ENCODE measurements around the genes ZMYM4, CLSPN, AGO4 and EVA1B.

DNA sequence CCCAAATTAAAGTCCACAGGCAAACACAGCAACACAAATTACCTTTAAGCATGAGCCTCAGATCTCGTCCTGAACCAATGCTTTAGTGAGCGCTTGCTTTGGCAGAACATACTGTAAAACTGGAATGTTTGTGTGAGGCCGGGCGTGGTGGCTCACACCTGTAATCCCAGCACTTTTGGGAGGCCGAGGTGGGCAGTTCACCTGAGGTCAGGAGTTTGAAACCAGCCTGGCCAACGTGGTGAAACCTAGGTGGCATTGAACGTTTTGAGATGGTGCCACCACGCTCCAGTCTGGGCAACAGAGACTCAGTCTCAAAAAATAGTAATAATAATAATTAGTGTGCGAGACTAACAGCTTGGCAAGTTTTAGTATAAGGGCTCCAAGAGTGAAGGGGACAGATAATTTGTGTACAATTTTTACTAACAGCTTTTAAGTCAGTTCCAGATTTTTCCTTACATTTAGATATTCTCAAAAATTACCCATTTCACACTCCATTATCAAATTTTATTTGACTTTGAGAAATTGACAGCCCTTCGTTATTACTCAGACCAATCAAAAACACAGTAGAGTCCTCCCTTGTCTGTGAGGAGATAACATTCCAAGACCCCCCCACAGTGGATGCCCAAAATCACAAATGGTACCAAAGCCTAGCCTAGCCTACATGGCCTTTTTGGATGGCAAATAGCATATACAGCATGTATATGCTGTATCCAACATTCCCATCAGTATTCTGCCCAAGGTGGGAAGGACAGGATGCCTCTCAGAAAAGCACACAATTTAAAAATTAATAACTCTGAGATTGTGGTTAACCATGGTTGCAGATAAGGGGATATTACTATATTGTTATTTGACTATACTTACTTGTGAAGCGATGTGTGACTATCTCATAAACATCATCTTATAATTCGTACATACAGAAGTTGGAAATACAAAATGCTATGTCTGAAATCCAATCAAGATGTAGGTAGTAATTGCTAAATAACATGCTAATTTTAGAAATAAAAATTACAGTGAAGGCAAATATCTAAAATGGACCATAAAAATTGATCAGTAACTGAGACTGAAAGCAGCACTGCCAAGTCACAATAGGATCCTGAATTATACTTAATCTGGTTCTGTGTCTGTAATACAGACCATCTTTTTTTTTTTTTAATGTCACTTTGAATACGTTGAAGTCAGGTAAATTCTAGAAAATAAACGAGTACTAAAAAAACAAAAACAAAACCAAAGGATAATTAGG is 17.4 kb downstream of the SFPQ start:
- CAGE, long polyA plus RNA: no peak
- RRBS: no CpG with 5 or more reads among the region's 14 CpGs

DNA sequence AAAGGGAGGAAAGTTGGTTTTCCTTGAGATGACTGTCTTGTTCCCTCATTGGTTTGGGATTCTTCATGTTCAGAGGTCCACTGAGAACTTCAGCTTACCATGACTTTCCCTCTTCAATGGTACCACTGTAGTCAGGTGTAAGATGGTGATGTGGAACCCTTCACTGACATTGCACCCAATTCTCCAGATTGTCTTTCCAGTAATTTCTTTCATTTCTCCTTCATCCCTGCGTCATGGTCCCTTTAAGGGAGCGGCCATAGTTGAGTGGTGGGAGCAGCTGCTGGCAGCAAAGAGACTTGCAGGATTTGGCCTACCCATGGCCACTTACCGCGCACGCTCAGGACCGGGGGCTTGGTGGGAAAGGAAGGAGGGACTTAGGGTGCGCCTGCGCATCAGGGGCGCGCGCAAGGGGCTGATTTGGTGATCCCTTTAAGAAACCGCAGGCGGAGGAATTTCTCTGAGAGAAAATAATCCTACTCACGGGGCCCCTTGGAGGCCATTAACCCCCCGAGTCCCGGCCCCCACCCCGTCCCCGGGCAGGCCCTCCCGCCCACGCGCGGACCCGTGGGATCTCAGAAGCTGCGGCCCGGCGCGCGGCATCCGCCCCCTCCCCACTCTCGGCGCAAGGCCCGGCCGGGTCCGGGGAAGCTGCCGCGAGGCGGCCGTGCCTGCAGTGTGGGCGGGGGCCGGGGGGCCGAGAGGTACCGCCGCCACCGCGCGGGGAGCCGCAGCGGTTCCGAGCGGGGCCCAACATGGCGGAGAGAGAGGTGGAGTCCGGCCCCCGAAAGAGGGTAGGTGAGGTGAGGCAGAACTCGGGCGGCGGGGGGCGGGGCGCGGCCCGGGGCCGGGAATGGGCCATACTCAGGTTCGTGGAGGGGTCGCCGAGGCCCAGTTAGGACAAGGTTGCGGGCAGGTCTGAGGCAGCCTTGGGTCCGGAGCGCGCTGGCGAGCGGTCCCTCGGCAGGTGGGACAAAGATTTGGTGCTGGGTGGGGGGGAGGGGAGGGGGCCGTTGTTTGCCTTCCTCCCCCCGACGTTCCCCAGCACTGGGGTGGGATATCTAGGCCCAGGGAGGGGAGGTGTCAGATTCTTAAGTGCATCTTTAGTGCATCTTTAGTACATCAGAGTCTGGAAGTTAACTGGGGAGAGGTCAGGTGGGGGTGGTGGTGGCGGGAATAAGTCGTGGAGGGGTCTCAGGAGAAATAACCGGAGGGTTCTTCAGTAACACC is at the start of gene ZMYM4:
Gene ZMYM4, plus strand, starts transcription at position 415 of the 1,227 bp plus-strand sequence.
- CAGE, long polyA plus RNA: no peak
- RRBS: under 1% methylated on average over 44 of the region's 77 CpGs

GRCh38 chr1:35319889-35320543 is 51.5 kb downstream of the ZMYM4 start:
- CAGE, long polyA plus RNA: no peak
- RRBS: no CpG with 5 or more reads among the region's 4 CpGs

GRCh38 chr1:35363280-35363658 is 94.8 kb downstream of the ZMYM4 start:
- CAGE, long polyA plus RNA: no peak
- RRBS: no CpG with 5 or more reads among the region's 1 CpG

GRCh38 chr1:35506288-35506887 is 50.8 kb downstream of the KIAA0319L start:
- CAGE, long polyA plus RNA: no peak
- RRBS: no CpG with 5 or more reads among the region's 3 CpGs

DNA sequence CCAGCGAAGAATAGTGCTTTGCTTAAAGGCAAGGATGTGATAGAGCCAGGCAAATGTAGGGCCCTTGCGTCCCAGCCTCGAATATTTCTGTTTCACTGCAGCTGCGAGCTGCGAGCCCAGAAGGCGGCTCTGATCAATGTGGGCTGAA is 244 bp upstream of the TFAP2E start:
- CAGE, long polyA plus RNA: no peak
- RRBS: no CpG with 5 or more reads among the region's 6 CpGs

DNA sequence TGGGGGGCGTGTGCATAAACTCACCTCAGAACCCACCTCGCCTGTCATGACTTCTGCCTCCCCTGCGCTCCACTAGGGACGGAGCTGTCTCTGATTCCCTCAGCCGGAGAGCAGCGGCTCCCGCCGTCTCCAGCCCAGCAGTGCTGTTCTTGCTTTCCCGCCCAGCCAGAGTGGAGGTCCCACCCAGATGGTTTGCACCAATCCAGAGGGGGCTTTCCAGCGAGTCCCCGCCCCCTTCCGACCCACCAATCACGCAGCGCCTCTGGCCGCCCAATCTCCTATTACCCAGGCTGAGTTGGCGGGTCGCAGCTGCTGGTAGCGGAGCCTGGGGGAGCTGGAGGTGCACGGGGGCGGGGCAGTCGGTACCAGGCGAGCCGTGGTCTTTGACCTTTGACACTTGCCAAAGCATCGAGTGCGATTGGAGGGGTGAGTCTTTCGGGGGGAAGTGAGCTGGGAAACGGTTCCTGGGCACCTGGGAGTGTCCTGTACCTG is at the start of gene CLSPN:
Gene CLSPN, minus strand, starts transcription at position 156 of the 492 bp plus-strand sequence.
- CAGE, long polyA plus RNA: no peak
- RRBS: no CpG with 5 or more reads among the region's 27 CpGs

GRCh38 chr1:35807853-35808257 is at the start of gene AGO4:
AGO4 (plus strand) TSS chr1:35808016.
- CAGE, long polyA plus RNA: no peak
- RRBS: 2% methylated on average over 40 of the region's 60 CpGs

GRCh38 chr1:35817455-35818146 is 9.8 kb downstream of the AGO4 start:
- CAGE, long polyA plus RNA: no peak
- RRBS: no CpG with 5 or more reads among the region's 3 CpGs

DNA sequence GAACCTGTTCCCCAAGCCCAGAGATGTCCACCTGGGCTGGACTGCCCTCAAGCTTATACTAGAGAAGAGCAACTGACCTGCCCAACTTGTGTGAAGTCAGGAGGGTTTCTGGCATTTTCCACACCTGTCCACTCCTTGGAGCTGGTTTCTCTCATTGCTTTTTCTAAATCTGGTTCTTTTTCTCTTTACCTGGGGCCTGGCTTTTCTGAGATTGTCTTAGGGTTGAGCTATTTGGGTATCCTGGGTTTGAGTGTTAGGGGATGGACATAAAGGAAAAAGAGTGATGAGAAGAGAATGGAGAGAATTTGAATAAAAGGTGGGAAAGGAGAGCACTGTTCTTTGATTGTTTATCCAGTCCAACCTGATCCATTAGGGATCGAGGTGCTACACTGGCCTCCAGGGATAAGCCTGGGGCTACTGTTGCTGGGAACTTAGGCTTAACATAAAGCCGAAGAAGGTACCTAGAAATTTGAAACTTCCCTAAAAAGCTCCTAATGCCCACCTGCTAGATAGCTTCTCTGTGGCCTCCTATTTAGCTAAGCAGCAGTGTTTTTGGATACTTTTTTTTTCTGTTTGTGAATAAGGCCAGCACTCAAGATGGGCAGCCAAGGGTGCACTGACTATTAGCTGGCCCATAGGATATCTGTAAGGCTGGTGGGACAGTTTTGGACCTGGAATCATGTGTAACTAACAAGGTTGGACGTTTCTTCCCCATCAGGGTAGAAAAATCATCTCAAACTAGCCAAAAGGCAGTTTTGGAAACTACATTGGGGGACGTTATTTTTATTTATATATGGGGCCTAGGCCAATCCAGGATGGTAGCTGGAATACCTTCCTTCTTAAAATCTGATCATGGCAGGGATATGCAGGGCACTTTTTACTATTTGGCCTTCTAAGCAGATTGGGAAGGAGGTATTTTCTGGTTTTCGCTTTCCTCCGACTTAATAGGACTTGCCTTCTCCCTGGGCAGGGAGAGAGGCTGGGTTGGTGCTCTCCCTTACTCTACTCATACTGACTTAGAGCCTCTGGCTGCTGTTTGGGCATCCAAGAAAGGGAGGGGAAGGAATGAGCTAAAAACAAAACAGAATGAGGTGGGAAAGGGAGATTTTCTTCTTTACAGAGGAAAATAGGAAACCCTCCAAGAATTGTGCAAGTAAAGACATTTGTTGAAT is 7.8 kb upstream of the AGO3 start:
- CAGE, long polyA plus RNA: no peak
- RRBS: no CpG with 5 or more reads among the region's 6 CpGs

DNA sequence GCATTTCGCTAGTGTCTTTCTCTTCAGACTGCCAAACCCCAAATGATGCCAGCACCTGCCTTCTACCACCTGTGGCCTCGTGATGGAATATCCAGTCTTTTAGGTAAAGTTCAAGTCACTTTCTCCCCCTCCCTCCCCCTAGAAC is 551 bp upstream of the TRAPPC3 start:
- CAGE, long polyA plus RNA: no peak
- RRBS: no CpG with 5 or more reads among the region's 2 CpGs

- CAGE, long polyA plus RNA: no peak
- RRBS: no CpG with 5 or more reads among the region's 10 CpGs
These were observed 883 bp upstream of the TRAPPC3 start for GRCh38 chr1:36150110-36150627.

DNA sequence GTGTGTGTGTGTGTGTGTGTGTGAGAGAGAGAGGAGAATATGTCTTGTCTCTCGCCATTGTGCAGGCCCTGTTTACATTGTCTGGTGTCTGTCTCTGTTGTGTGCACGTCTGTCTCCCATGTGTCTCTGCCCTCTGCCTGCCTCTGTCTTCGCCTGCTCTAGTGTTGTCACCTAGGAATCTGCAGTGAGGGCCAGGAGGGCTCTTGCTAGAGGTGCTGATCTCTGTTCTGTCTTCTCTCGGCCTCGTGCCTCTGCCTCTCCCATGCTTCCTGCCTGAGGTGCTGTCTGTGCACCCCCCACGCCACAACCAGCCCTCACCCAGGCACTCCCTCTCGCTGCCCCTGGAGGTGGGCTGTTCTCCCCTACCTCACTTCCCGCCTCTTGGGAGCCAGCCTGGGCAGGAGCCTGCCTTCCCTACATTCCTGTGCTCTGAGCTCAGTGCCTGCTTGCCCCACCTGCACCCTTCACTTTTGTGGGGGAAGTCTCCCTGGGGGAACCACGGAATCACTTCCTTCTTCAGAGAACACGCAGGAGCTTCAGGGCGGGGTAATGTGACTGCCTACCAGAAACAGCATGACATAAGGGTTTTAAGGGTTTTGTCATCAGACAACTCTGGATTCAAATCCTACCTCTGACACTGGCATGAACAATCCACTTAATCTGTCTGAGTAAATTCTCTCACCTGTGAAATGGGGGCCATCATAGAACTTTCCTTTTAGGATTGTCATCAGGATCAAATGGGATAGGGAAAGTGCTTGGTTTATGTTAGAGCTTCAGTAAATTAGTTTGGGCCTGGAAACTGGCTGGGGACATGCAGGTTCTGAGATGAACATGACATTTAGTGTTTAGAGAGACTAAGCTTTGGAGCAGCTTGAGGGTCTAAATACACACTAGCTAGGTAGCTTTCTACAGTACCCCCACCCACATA is 6.2 kb downstream of the MAP7D1 start:
- CAGE, long polyA plus RNA: no peak
- RRBS: no CpG with 5 or more reads among the region's 11 CpGs

DNA sequence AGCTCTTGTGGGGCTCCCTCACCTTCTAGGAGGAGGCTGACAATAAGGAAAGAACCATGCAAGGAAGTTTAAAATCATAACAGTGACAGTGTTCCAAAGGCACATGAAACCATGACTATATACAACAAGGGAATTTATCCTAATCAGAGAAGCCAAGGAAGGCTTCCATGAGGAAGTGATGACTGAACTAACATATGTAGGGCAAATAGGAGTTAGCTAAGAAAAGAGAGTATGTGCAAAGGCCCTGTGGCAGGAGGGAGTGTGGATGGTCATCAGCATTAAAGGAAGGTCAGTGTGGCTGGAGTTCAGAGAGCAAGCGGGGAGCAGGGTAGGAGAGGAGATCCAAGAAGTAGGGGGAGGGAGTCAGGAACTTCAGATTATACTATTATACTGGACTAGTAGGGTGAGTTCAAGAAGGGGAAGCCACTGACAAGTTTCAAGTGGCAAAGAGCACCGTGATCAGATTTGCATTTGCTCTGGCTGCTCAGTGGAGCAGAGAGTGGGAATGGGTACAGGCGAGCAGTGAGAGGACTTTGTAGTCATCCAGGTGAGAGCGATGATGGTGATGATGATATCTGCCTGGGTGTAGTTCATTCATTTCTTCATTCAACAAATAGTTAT is 8.4 kb downstream of the MAP7D1 start:
- CAGE, long polyA plus RNA: no peak
- RRBS: no CpG with 5 or more reads among the region's 4 CpGs

DNA sequence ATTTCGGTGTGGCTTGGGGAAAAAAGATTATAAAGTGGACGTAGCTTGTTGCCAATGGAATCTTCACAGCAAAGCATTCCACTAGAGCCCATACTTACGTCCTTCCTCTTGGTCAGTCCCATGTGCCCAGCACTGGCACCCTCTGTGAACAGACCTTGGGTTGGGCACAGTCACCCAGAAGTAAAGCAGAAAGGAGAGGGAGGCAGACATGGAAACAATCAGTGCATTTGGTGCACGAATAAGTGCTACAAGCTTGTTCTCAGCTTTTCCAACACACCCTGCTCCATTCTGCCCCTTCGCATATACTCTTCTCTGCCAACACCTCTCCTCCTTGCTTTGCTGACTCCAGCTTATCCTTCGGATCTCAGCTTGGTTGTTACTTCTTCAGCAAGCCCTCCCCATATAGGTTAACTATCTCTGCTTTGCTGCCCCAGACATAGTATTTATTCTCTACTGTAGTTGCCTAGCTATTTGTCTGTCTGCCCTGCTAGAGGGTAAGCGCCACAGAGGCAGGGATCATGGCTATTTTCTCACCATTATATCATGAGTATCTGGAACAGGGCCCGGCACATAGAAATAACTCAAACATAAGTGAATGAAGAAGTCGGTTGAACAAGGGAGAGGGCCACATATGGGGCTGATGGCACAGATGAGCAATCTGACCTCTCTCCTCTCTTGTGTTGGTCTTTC is 14.5 kb downstream of the MAP7D1 start:
- CAGE, long polyA plus RNA: no peak
- RRBS: no CpG with 5 or more reads among the region's 9 CpGs

- CAGE, long polyA plus RNA: no peak
- RRBS: no CpG with 5 or more reads among the region's 7 CpGs
These were observed 9.7 kb upstream of the SH3D21 start for GRCh38 chr1:36296441-36296815.

- CAGE, long polyA plus RNA: no peak
- RRBS: 4% methylated on average over 30 of the region's 51 CpGs
These were observed at the start of gene EVA1B for GRCh38 chr1:36323461-36323943. EVA1B (minus strand) TSS chr1:36323645.

DNA sequence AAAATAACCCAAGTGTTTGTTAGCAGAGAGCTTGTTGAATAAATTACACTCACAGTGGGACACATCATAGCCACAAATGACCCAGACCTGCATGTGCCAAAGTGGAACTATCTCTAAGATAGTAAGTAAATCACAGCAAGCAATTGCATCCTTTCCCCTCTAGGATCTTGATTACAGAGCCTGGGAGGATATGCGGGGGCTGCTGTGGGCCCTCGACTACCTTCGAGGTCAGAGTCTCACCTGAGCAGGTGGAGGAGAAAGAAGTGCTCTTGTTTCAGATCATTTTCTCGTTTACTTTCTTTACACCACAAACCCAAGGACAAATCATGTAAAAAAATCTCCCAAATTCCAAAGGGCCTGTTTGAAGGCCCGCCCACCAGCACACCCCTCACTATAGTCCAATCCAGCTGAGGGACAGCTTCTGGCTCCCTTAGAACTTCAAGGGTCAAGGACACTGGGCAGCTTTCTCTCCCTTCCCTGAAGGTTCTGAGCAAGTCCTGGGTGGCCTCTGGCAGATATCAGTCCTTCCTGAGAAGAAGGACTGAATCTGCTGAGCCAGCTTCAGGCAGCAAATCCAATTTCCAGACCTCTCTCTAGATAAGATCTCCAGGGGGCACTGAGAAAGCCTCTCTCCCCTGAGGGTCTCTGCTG is 5.6 kb downstream of the STK40 start:
- CAGE, long polyA plus RNA: no peak
- RRBS: no CpG with 5 or more reads among the region's 5 CpGs

- CAGE, long polyA plus RNA: no peak
- RRBS: no CpG with 5 or more reads among the region's 10 CpGs
These were observed 2.1 kb upstream of the ZC3H12A start for GRCh38 chr1:37472028-37472991.

DNA sequence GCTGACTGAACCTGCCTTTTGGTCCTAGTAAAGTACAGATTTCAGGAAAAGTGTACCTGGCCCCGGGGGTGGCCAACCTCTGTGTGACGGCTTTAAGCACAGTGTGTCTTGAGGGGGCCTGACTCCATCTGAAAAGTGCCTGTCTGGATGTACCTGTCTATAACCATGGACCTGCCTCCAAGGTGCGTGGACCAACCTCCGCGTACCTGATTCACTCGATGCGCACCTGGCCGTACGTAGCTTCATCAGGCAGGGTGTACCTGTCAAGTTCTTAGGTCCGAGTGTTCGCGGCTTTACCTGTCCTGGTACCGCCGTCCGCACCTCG is 480 bp upstream of the ZC3H12A start:
- CAGE, long polyA plus RNA: no peak
- RRBS: no CpG with 5 or more reads among the region's 16 CpGs